ENCODE measurements around a stretch of chr10.

DNA sequence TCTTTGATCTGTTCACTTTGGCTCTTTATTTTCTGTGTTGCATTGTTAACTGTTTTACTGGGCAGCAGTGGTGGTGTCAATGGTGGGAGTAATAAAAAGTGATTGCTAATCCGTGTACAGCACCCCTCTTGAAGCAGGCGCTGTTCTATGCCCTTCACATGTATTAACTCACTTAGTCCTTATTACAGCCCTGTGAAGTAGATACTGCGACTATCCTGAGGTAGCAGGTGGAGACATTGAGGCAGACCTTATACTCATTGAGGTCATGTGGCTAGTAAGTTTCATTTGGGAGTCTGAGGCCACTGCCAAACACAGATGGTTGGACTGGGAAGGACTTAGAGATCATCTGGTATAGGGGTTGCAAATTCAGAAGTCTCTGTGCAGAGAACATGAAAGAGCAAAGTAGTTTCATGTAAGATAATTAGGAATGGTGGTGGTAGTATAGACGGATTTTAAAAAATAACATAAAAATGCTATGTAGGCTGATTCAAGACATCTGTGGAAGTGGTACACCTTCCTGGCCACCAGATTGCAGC, 90.6 kb downstream of the LRMDA start:
- RRBS = no CpG with 5 or more reads among the region's 4 CpGs

DNA sequence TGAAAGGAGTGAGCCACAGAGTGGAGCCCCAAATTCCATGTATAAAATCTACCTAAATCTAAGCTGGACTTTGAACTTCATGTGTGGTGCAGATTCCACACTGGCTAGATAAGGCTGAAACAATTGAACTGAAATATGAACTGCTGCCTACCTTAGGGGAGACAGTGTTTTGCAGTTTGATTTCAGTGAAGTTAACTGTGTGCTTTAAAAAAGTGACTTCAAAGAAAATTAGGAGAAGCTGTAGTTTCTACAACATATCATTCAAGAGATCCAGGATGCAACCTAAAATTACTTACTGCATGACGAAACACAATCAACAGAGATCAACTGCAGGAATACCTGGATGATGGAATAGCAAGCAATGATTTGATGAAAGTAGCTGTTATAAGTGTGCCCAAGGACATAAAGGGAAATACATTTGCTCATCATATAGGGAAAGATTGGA, 124.0 kb downstream of the LRMDA start:
- RRBS = no CpG with 5 or more reads among the region's 1 CpG

DNA sequence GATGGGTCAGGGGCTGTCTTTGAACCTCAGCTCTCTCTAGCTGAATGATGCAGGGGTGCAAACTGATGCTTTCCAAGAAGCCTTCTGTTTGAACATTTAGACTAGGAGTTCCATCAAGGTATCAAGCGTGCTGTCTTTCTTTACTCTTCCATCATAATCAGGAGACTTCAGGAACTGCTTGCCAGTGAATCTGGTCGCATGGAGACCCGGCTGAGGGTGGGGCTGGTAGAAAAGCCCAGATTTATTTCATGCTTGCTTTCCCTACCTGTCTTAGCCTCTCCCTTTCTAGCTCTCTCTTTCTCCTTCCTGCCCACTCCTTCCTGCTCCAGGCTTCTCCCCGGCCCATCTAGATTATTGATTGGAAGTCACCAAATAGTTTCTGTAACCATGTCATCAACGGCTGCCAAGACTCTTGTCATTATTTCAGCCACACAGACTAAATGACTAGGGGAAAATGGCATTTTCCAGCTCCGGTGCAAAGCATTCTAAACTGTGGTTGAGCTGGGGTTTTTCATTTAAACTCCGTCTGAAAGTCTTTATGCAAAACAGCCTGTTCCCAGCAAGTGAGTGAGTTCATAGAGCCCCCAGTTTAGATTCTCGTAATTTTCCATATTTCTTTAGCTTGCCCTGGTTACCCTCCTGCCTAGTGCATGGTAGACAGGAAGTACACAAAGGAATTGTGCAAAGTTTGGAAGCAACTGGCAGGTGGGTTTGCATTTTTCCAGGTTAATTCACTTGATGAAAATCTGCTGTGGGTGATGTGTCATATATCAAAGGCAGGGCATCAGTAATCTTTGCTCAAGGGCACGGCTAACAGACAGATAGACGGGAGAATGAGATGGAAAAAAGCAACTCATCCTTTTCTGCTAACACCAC, 332.7 kb downstream of the LRMDA start:
- RRBS = no CpG with 5 or more reads among the region's 10 CpGs

DNA sequence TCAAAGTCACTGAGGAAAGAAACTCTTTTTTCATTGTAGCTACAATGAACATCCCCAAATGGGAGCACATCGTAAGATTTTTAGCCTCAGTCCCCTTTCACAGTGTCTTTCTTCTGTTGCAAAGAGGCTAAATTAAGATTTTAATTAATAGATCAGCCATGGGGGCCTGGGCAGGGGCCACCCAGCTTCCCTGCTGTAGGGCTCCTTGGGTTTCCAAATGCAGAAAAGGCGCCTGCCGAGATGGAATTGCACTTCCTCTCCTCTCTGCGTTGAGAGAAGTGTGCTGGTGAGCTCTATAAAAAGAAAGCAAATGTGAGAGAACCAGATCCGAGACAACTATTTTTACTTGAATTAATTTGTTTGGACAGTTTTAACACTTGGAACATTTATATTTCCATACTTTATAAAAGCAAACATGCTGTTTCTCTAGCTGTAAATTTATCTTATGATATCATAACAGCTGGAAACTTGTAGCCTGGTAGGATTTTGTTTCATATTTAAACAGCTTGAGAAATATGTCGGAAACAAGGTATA, 998.3 kb downstream of the LRMDA start:
- RRBS = no CpG with 5 or more reads among the region's 6 CpGs

- RRBS = no CpG with 5 or more reads among the region's 2 CpGs
Observed at GRCh38 chr10:76780100-76780357, 857.6 kb downstream of the KCNMA1 start.

DNA sequence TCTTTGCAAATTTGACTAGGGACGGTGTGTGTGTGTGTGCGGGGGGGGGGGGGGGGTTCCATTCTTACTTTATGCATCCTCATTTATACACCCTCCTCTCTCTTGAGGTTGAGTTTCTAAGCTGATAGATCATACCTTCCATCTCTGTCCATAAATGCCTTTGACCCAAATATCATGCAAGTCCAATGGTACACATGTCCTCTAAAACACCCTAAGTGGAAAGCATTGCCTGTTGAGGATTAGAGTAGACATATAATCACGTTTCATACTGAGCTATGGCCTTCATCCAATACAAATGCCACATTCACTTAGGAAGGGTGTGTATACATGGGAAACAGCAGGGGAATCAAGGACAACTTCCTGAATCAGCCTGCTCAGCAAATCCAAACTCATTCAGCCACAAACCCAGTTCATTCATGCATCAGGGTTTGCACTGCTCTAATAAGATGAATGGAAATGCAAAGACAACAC, 350.8 kb downstream of the KCNMA1 start:
- RRBS = no CpG with 5 or more reads among the region's 3 CpGs

DNA sequence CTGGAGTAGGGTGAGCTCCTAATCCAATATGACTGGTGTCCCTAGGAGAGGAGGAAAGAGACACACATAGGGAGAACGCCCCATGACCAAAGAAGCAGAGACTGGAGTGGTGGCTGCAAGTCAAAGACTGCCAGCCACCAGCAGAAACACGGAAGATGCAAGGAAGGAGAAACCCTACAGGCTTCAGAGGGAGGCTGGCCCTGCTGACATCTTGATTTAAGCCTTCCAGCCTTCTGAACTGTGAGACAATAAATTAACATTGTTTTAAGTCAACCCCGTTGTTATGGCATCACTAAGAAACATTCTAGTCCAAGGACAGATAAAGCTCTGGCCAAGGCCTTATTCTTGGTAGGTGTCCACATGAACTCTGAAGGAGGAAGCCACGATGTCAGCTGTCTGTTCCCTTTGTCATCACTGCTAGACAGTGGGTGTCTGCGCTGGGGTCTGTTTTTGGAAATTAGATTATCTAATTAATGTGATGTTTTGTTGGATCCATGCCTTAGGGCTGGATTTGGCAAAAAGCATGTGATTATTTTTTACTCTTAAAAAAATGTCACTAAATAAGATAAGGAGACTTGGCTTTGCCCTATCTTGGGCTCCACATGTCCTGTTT, 214.8 kb downstream of the KCNMA1 start:
- RRBS = no CpG with 5 or more reads among the region's 5 CpGs

GRCh38 chr10:77479937-77480727, 157.5 kb downstream of the KCNMA1 start:
- RRBS = no CpG with 5 or more reads among the region's 13 CpGs

DNA sequence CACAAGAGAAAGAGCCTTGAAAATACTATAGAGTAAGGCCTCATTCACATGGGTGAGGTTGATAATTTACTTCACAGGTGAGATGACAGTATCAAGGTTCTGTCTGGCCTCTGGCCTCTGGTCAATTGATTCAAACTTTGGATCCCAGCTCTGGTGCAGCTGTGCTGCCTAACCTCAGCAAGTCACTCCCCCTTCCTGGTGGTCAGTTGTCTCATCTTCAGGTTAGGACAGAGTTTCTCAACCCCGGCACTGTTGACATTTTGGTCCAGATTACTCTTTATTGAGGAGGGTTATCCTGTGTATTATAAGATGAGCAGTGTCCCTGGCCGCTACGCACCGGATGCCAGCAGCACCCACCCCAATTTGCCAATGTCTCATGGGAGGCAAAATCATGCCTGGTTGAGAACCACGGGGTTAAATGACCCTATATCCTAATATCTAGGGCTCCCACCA, 147.8 kb downstream of the KCNMA1 start:
- RRBS = 92% methylated on average over 4 of the region's 5 CpGs

- RRBS = no CpG with 5 or more reads among the region's 1 CpG
Observed at GRCh38 chr10:77501221-77501489, 136.5 kb downstream of the KCNMA1 start.

DNA sequence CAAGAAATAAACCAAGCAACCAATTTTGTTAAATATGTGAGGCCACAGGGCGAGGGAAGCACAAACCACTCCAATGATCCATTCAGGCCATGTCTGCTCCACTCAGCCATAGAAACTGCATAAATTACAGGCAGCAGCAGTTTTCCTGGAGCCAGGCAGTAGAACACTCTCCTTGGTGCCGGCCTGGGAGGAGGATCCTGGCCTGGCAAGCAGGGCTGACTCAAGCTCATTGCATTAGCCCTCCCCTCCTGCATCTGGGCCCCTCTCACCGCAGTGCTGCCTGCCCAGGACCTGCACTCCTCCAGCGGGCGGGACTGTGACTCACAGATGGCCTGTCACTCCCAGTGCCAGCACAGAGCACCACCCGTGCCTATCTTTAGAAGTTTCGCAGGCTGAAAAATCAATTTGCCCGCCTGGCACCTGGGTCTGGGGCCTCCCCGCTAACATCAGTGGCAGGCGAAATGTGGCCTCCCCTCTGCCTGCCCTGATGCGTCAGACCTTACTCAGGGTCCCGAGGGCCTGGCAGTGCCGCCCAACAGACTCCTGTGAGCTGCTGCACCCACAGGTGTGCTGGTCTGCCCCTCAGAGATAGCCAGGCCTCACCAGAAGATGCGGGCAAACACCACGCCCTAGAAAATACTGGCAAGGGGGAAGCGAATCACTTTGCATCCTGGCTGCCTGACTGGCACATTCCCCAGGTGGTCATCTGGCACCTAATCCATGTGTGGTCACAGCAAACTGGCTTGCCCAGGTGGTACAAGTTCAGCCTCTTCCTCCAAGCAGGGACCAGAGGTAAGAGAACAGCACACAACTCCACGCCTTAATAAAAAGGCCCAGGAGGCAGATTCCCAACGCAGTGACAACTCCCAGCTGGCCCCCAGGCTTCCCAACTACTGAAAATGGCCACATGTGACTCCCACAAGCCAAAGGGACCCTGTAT, 123.7 kb downstream of the KCNMA1 start:
- RRBS = no CpG with 5 or more reads among the region's 18 CpGs

DNA sequence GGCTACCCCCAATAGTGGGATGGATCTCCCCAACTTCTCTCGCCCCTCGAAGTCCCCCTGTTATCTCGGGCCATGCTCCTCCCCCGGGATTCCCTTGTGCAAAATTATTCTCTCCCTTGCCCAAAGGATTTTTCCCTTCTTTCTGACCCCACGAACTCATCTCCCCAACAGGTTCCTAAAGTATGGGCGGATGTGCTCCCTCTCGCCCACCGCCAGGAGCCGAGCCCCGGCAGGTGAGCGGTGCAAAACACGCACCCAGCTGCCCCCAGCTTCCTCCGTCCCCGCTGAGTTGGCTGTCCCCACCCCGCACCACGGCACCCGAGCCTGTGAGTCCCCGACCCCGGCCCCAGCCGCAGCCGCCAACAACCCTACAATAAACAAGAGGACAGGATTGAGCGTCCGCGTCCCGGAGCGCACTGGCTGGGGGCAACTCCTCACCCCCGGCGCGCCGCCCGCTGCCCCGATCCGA, 935 bp downstream of the KCNMA1 start:
- RRBS = 2% methylated on average over 13 of the region's 33 CpGs

DNA sequence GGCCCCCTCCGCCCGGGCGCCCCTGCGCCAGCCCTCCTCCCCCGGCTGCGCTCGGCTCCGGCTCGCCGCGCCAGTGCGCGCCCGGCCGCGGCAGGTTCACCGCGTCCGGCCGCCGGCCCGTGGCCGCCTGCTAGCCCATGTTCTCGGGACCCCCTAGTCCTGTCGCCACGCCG, 451 bp upstream of the KCNMA1 start:
- RRBS = 3% methylated on average over 2 of the region's 27 CpGs

GRCh38 chr10:77710699-77711822, 73.5 kb upstream of the KCNMA1 start:
- RRBS = 42% methylated on average over 15 of the region's 53 CpGs

GRCh38 chr10:77778725-77779645, 141.4 kb upstream of the KCNMA1 start:
- RRBS = no CpG with 5 or more reads among the region's 10 CpGs

DNA sequence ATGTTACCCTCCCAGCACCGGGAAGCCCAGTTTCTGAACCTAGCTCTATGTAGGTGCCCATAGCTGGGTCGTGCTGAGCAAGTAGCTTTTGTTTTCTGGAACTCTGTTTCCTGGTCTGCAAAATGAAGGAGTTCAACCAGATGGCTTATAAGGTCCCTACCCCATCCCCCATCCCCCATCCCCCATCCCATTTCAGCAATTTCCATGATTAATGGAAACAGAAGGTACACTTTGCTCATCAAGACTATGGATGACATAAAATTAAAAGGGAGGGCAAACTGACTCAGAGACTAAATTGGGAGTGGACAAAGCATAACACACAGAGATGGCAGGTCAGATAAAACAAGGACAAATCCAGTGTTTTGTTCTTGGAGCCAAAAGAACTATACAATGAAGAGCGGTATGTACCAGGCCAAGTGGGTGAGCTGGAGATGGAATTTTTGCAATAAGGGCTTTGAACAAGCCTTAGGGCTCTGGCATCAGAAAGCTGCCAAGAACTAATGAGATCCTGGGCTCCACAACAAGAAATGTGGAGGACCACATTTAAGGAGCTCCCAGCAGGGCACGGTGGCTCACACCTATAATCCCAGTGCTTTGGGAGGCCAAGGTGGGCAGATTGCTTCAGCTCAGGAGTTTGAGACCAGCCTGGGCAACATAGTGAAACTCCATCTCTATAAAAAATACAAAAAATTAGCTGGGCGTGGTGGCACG, 56.6 kb downstream of the DLG5 start:
- RRBS = no CpG with 5 or more reads among the region's 6 CpGs

DNA sequence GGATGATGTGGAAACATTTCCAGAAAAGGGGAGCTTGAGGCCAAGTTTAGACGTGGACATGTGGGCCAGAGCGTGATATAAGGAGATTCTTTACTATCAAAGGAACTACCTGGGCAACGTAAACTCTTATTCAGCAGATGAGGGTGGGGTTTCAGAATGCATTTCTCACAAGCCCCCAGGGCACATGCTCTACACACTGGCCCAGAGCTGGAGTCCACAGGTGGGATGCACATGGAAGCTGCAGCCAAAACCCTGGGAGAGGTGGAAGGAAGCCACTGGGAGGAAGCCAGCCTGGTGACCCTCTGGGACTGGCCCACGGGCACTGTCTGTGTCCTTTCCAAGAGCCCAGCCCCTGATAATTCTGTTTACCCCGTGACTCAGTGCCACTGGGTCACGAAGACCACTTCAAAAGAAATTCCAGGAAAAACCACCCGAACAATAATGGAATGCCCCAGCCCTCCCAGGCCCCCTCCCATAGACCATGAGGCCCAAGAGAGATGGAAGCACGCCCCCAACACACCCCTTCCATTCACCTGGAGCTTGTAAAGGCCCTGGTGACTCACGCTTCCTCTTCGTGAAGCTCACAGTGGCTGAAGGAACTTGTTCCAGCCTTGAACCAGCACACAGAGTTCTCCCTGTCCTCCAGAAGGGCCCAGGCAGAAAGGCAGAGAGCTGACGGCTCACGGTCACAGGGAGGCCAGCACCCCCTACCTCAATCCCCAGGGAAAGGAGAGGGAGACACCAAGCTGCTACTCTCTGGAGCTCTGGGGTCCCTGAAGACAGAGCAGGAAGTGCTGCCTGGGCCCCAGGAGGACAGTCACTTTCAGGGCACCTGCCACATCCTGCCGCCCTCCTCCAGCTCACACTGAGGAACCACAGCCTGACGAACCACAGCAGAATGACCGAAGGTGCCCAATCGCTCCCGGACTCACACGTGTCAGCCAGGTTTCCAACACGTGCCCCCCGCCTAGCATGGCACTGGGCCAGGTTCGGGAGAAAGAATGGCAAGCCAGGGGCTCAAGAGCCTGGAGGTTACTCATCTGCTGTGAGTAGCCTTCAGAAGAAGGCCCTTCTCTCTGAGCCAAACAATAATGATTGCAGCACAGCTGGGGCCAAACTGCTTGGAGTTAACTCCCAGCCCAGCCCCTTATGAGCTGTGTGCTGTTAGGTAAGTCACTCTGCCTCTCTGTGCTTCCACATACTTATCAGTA, 53.0 kb downstream of the DLG5 start:
- RRBS = no CpG with 5 or more reads among the region's 21 CpGs

- RRBS = no CpG with 5 or more reads among the region's 5 CpGs
Observed at GRCh38 chr10:77905301-77905935, 21.1 kb downstream of the DLG5 start.

DNA sequence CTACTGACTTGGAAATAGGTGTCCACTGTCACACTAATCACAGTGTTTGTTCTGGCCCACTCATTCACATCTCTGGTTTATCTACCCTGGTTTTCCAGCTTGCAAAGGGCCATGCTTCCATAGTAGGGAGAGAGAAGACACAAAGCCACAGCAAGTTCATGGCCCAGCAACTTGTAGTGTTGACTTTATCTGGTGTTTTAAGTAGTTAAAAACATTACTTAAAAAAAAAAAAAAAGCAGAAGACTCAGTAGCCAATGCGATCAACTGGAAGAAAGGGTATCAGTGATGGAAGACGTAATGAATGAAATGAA, 35.1 kb downstream of the POLR3A start:
- RRBS = no CpG with 5 or more reads among the region's 2 CpGs

DNA sequence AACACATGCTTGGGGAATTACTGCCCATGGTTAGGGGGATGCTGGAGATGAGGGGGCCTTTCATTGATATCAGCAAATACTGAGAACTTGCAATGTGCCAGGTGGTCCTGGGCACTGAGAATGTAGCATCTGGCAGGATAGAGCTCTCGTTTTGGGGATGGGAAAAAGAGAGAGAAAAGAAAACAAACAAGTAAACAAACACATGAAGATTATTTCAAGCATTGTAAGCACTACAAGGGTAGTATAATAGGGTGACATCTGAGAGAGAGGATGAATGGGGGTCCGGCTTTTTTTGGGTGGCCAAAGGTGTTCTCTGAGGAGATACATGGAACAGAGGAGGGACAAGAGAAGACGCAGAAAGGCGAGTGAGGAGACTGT, 484.9 kb downstream of the RPS24 start:
- RRBS = no CpG with 5 or more reads among the region's 4 CpGs

Measured in PFSK-1 (cell line).